HTERT-HM (cell line): ENCODE results near the gene ARSJ.

DNA sequence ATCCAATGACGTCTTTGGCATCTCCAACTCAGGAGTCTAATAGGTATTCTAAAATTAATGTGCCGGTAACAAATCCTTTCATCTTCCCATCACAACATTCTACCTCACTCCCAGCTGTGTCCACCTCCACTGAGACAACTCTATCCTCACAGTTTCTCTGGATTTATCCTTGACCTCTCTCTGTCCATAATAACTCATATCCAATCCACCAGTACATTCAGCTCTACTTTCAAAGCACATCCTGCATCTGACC, 125.6 kb downstream of the CAMK2D start:
- RRBS, result no CpG with 5 or more reads among the region's 2 CpGs

GRCh38 chr4:113762722-113762952, 1.1 kb upstream of the CAMK2D start:
- RRBS, result no CpG with 5 or more reads among the region's 11 CpGs

- RRBS, result 3% methylated on average over 16 of the region's 42 CpGs
Observed at GRCh38 chr4:113979362-113980006, at the start of gene ARSJ. ARSJ (minus strand) TSS chr4:113979647.

- RRBS, result no CpG with 5 or more reads among the region's 17 CpGs
Observed at GRCh38 chr4:114004380-114004928, 25.0 kb upstream of the ARSJ start.

- RRBS, result no CpG with 5 or more reads among the region's 3 CpGs
Observed at GRCh38 chr4:114601597-114602154, 3.1 kb downstream of the UGT8 start.

GRCh38 chr4:117375302-117375702, 289.9 kb upstream of the TRAM1L1 start:
- RRBS, result no CpG with 5 or more reads among the region's 2 CpGs

DNA sequence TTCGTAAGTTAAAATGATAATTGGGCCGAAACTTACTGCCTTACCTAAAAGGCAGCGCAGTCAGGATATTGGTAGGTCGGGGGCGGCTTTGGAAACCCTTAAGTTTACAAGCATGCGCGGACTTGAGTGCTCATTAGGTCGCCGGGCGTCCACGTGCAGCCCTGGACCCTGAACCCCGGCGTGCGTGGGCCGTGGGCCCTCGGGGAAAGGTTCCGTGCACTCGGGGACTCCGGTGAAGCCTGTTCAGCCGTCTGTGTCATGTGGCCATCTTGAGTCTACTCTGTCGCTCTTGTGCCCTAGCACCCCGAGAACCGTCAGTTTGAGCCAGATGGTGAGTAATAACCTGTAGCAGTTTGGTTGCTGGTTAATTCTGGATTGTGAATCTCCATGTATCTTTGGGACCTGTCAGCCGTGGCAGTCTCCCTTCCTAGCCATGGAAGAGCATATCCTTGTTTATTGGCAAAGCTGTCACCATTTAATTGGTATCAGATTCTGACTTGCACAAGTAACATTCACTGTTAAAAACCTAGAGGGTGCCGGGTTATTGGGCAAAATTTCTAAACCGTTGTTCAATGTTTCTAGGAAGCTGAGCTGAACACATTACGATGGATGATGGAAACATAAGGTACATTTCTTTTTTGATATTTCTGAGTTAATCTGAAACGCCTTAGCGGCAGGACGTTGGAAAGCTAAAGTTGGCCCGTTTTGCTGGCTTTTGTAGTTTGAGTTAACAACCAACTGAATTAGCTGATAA, 73.8 kb downstream of the PRSS12 start:
- RRBS, result 2% methylated on average over 8 of the region's 31 CpGs

DNA sequence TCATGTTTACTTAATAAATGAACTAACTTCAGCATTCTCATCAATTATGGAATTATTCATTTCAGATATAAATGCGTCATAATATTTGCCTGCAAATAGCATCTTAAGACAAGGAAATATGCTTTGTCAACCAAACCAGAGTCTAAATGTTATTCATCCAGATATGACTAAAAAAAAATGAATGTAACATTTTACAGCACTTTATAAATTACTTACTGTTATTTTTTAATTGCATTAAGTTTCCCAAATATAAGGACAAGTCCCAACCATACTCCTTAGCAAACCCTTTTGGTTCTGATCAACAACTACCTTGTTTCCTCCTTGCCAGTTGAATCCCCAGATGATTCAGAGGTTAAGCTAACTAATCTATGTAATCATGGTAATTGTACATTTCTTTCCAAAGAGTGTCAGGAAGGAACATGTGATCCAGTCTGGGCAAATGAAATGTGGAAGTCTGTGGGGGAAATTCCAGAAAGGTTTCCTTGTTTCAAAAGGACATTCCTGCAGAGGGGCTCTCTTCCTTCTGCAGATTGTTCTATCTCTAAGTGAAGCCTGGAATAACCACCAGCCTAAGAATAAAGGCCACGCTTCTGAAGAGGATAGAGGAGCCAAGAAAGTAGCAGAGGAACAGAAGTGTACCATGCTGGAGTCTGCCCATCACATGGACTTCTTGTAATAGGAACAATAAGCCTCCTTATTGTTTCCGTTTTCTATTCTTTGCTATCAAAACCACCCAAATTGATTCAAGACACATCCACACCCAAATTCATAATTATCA, 7.0 kb downstream of the PRSS12 start:
- RRBS, result no CpG with 5 or more reads among the region's 3 CpGs

DNA sequence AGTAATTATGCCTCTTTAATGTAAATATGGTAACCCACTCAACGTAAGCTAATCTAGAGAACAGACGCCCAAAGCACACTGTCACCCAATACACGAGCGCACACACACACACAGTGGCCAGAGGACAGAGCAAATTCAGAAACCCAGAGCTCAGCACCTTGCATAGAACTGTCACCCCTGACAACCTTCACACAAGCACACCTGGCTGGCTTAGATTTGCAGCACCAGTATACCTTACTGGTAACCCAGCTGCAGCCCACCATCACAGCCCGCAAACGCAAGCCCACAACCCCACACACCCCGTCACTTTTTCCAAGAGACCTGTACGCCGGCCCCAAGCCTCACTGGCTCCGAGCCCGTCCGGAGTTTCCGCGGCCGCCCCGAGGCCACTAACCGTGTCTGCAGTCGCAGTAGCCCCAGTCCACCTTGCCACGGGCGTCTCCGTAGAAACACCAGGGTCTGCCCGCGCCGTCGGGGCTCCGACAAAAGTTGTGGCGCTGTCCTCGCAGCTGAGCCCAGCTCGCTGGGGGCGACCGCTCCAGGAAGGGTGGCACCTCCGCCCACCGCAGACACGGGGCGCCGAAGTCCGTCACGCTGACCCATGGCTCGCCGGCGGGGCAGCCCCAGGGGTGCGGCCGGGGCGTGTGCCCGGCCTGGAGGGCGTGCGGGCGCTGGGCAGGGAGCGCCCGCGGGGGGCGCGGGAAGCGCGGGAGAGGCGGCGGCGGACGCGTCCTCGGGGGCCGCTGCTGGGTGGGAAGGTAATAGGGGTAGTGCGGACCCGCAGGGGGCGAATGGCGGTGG, 778 bp downstream of the PRSS12 start:
- RRBS, result no CpG with 5 or more reads among the region's 66 CpGs

GRCh38 chr4:118757787-118758450, 72.7 kb downstream of the METTL14 start:
- RRBS, result no CpG with 5 or more reads among the region's 4 CpGs

DNA sequence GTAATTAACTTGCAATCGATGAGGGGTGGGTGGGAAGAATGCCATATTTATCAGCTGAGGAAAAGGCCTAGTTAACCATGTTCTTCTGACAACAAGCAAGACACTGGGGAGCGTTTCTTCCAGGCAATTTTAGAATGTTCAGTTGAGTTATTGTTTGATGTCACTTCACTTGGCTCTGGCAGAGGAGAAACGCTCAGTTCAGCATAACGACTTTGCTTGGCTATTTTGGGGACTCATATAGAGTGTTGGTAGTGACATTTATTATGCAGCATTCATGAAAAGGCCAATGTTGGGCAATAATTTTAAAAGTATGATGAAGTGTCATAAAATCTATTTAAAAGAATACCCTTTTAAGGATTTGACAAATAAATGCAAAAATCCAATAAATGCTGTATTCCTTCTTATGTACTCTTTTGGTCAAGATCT, 688 bp downstream of the SYNPO2 start:
- RRBS, result no CpG with 5 or more reads among the region's 4 CpGs

- RRBS, result no CpG with 5 or more reads among the region's 3 CpGs
Observed at GRCh38 chr4:118918180-118918819, 29.6 kb downstream of the SYNPO2 start.

- RRBS, result no CpG with 5 or more reads among the region's 13 CpGs
Observed at GRCh38 chr4:118938823-118939927, 50.5 kb downstream of the SYNPO2 start.

GRCh38 chr4:118969417-118969768, 80.7 kb downstream of the SYNPO2 start:
- RRBS, result no CpG with 5 or more reads among the region's 4 CpGs

DNA sequence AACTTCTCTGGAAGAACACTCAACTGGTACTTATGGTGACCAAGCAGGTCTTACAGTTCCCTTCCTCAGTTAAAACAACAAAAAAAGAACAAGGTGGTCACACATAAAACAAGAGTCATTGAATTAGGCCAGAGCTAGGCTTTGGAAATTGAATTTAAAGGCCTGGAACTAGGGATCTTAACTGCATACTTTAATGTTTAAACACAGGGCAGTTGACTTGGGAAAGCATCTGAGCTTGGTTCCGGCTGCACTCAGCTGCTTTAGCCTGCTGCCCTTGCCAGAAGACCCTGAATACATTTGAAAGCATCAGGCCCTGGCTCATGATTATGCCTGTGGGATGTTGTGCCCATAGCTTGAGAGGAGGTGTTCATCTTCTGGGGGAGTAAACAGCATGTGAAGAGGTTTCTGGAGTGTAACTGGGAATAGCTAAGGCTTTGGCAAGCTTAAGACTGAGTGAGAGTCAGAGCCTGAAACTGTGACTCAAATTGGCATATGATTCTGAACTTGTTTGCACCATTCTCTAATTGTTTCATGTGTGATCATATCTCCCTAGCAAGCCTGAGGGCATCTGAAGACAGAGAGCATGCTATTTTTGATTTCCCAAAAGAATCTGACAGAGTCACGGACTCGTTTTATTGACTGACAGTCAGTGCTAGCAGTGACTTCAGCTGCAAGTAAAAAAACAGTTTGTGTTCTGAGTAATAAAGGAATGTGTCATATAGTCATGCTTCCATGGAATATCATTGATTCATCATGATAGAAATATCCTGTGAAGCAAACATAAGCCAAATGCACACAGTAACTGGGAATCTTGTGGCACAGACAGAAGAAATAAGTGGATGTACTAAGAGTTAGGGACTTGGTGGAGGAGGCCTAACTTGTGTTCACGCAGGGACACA, 100.5 kb downstream of the SYNPO2 start:
- RRBS, result no CpG with 5 or more reads among the region's 4 CpGs

DNA sequence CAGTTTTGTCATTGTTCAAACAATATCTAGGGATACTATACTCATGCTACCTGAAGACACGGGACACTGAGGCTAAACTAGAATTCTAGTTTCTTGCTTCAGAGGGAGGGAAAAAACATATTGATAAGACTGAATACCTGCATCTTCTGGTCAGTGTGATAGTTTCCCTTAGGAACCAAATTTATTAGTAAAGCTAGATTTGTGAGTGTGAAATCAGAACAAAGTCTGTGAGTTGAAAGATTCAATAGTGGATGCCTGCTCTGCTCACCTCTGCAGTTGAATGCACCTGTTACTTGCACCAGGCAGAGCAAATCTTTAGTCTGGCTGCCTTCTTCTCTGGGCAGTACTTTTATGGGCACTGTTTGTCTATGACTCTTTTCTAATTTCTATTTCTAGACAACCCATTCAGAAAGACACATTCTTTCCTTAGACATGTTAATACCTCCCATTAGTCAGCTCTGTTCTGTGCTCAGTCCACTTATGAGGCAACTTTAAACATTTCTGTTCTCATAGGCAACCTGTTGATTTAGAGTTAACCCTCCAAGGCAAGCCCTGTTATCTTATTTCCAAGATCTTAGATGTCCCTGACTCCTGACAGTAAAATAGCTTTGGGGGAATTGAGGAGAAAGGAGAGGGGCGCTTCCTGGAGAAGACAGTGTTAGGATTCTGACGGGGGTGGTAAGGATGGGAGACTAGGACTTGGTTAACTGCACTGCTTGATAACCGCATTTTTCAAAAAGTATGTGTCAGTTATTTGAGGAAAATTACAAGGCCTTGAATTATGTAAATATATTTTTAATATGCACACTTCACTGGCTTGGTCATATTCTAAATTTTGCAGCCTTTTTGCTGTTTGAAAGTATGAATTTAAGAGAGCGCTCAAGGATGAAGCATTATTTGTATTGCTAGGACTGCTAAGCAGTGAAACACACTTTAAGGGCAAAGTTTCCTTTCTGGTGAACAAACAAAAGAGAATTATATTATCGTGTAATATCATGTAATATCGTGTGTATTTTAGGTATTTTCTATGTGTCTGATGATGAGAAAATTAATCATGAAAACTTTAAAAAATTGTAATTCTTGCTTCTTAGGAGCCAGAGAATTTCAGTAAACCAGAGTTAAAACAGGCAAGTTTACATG, 109.1 kb downstream of the SYNPO2 start:
- RRBS, result no CpG with 5 or more reads among the region's 7 CpGs

DNA sequence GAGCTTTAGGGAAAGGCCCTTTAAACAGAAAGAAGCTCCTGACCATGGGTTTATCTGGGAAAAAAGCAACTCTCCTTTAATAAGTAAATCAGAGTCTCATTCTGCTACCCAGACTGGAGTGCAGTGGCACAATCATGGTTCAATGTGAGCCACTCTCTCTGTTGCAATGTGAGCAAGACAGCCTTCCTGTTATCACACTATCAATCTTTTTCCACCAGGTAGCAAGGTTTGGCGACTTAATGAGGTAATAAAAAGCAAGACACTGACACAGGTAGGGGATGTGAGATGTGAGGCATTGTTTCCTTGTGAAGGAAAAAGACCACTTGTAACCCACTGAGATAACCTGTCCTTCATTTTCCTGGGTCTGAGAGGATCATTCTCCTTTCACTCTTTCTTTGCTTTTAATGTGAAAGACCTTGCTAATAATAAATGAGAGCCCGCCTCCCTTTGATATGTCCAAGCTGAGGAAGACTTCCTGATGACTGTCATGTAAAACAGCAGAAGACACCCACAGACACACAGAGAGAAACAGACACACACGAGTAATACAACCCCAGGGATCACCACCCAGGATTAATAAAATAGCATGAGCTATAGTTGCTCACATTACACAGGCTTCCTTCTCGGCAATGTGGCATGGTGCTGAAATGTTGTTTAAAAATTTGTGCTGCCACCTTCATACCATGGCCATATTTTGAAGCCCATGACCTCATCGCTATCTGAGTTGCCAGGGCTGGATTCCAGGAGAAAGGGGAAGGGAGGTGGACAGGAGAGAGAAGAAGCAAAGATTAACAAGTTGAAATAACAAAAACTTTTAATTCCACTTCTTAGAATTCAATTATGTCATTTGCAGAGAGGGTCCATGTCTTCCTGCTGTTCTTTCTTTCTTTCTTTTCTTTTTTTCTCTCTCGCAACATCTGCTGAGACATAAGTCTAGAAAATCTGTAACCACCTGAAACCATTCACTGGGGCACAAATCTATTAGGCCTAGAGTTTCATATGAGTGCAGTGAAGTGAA, 111.6 kb downstream of the SYNPO2 start:
- RRBS, result no CpG with 5 or more reads among the region's 6 CpGs

- RRBS, result no CpG with 5 or more reads among the region's 1 CpG
Observed at GRCh38 chr4:119010686-119011073, 122.0 kb downstream of the SYNPO2 start.

DNA sequence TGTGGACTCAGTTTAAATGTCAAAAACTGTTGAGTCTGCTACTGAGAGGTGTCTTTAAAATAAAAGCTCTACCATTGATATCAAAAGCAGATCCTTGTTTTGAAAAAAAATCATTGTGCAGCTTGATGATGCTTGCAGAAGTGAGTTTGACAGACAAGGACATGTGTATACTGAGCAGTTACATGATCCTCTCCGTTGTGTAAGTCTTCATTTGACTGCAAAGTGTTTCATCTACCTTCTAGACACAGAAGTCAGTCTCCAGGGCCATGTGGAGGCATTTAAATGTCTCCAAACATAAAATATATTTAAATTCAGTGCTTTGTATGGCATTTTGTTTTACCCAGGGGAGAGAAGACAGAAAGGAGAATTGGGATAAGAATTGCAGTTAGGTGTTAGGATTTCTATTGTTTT, 107.8 kb upstream of the MYOZ2 start:
- RRBS, result no CpG with 5 or more reads among the region's 1 CpG